ENCODE data around the genes THAP11 and CENPT.

- PRO-cap: bidirectional peak, plus-strand start at chr16:67538202, minus-strand start at chr16:67537912
These were observed 9.2 kb downstream of the RIPOR1 start for GRCh38 chr16:67537580-67538409.

GRCh38 chr16:67672221-67673007, 5.8 kb downstream of the C16orf86 start:
- PRO-cap: no peak

DNA sequence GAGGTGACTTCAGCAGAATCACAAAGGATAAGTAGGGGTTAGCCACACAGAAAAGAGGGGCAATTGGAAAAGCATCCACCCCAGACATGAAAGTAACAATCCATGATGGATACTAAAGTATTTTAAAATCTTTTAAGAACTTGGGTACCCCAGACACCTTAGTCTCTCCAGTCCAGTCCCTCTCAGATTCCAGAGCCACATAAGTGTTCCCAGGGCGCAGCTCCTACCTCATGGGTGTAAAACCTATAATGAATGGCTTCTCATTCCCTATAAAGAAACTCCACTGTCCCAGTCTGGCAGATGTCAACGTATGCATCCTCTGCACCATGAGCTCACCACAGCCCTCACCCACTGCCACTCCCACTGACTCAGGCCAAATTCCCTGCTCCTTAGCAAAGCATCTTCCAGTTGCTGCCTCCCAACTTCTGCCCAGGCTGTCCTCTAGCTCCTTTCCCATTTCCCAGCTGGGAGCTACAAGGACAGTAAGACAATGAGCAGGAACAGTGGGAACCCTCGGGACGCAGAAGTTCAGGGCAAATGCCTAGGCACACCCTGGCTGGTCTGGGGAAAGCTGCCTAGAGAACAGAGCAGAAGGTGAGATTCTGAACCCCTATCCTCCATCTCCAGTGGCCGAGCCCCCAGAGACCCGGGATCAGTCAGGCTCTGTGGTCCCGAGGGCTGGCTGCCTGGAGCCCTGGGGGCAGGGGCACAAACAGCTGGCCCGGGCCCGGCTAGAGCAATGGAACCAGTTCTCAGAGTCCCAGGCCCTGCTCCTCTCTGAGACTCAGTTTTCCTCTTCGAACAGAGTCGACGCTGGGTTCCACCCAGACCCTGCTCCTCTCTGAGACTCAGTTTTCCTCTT, 9.1 kb upstream of the THAP11 start:
- PRO-cap: no peak

DNA sequence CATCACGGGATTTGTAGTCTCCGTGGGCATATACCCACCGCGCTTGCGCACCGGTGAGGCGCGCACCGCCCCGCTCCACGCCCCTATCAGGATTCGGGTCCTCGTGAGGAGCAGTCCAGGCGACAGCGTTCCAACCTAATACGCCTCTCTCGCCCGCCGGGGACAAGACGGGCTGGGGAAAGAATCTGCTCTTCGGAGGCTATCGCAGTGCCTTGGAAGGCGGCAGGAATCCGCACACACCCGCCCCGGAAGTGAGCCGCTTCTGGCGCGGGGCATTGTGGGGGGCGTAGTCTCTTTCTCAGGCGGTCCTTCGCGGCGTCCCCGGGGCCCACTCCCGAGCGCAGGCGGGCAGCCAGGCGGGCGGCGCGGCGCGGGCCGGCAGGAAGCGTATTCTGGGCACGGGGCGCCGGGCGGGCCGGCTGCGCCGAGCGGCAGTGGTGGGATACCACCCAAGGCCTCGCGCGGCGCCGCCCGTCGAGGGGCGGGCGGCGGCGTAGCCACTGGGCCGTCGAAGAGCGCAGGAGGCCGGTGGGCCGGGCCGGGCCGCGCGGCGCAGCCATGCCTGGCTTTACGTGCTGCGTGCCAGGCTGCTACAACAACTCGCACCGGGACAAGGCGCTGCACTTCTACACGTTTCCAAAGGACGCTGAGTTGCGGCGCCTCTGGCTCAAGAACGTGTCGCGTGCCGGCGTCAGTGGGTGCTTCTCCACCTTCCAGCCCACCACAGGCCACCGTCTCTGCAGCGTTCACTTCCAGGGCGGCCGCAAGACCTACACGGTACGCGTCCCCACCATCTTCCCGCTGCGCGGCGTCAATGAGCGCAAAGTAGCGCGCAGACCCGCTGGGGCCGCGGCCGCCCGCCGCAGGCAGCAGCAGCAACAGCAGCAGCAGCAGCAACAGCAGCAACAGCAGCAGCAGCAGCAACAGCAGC, at the start of gene THAP11:
THAP11 (plus strand) TSS at position 324 of the 931 bp plus-strand sequence.
- PRO-cap: bidirectional peak, plus-strand start at position 86 of the sequence, minus-strand start outside the sequence; bidirectional peak, plus-strand start at position 337 of the sequence, minus-strand start at position 253 of the sequence; unidirectional peak, minus-strand start at position 597 of the sequence; bidirectional peak, plus-strand start outside the sequence, minus-strand start at position 816 of the sequence

DNA sequence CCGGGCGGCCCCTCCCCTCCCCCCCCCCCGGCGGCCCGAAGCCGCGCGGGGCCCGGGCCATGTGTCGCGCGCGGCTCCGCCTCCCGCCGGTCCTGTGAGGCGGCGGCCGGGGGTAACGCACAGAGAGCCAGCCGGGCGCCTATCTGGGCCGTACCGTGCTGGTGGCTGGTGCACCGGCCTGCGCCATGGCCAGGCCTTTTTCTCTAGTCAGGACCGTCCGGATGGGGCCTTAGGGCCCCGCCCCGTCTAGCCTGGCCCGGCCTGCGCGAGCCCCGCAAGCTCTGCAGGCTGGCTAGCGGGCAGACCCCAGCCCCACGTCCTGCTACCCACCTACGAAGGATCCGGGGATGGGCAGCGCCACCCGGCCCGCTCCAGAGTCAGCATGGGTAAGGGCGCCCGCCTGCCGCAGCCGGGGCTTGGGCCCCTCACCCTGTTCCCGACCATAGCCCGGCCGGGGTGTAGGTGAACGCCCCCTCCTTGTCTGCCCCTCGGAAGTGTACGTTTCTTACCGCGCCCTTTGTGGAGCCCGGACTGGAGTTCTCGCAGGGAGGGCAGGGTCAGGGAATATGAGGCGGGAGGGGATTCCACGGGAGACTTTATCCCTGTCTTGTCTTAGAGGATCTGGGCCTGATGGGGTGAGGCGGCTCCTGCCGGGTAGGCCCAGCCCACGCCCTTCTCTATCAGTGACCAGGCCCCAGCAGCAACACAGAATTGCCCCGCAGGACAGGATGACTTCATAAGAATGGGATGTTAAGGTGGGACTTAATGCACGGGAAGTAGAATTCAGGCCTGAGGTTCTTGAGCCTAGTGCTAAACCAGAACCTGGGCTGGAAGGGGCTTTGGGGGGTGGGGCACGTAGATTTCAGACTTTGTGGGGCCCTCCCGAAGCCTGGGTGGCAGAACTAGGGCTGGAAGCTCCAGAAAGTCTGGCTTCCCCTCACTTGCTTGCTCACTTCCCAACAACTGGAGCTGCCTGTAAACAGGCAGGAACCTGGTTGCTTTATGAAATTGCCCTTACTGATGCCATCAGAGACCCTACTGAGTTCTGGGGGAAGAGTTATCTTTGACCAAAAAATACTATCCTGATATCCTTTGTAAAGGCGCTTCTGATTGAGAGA, at the start of gene CENPT:
CENPT (minus strand) TSS at position 623 of the 1,118 bp plus-strand sequence.
- PRO-cap: bidirectional peak, plus-strand start at position 122 of the sequence, minus-strand start at position 96 of the sequence; bidirectional peak, plus-strand start at position 210 of the sequence, minus-strand start at position 205 of the sequence; bidirectional peak, plus-strand start at position 524 of the sequence, minus-strand start at position 248 of the sequence; bidirectional peak, plus-strand start at position 807 of the sequence, minus-strand start at position 685 of the sequence

- PRO-cap: bidirectional peak, plus-strand start at chr16:67873659, minus-strand start at chr16:67873437; unidirectional peak, minus-strand start at chr16:67873775
These were observed 631 bp downstream of the EDC4 start for GRCh38 chr16:67873485-67873881.

GRCh38 chr16:67883736-67884227, 903 bp upstream of the NRN1L start:
- PRO-cap: no peak

GRCh38 chr16:67926153-67926881, 5.3 kb downstream of the CTRL start:
- PRO-cap: no peak

- PRO-cap: no peak
These were observed 1.7 kb downstream of the CTRL start for GRCh38 chr16:67929998-67930389.

DNA sequence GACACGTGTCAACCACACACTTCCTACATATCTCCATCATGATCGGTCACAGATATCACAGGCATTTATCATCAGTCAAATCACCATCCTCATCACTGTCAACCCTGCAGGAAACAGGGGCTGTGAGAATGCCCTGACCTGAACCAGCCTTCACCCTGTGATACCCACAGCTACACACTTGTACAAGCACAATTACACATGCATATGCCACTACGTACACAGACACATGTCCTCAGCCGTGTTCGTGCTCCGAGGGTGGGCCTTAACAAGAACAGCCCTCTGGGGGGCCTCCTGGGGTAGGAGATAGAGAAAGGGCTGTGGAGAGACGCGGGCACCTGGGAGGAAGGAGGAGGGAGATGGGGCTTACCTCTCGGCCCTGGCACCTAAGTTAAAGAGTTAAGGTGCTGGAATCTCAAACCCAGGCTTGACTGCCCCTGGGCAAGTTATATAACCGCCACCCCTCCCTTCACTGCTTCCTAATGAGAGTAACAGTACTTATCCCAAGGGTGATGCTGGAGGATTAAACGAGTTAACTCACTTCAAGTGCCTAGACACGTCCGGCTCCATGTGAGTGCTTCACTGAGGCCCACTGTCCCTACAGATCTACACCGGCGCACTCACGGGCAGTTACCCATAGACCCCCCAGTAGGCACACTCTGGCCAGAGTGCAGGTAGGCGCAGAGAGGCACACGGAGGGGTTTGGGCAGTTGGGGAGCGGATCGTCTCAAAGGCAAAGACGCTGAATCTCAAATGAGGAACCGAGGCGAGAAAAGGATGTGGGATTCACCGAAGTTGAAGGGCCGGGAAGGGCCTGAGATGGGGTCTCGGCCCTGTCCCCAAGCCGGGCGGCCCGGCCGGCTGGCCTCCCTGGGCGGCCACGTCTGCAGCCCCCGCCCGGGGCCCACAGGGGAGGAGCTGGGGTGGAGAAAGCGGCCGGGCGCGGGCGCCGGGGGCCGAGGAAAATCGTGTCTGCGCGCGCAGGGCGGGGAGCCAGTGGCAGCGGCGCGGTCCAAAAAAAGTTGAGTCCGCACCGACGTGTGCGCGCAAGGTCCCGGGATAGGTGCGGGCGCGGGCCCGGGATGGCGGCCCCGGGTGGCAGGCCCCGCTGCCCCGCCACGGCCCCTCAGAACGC, 772 bp downstream of the SLC12A4 start:
- PRO-cap: bidirectional peak, plus-strand start at position 966 of the sequence, minus-strand start at position 860 of the sequence

- PRO-cap: no peak
These were observed 3.4 kb downstream of the DPEP2 start for GRCh38 chr16:67995888-67996197.

GRCh38 chr16:68021180-68021812, 1.7 kb downstream of the DDX28 start:
- PRO-cap: no peak

GRCh38 chr16:68023792-68024084, 654 bp downstream of the DUS2 start:
- PRO-cap: unidirectional peak, minus-strand start at chr16:68023911

GRCh38 chr16:68031877-68032538, 8.9 kb downstream of the DUS2 start:
- PRO-cap: no peak

DNA sequence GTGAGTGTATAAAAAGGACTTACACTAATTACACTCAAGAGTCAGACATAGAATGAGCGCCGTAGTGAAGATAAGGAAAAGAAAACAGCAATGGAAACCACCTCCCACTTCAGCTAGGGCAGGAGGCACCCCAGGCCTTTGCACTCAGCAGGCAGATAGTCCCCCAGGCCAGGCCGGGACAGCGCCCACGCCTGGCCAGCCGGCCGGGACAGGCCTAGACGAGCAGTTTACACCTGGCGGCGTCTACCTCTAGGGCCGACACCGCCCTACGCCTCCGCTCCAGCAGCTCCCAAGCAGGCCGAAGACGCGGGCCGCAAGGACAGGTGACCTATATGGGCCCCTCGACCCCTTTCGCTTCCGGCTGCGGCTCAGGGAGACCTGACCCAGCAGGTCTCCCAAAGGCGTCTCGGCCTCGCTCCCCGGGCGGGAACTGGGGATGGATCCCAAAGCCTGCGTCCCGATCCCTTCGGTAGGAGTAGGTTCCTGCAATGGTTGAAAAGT, 943 bp downstream of the ESRP2 start:
- PRO-cap: no peak

DNA sequence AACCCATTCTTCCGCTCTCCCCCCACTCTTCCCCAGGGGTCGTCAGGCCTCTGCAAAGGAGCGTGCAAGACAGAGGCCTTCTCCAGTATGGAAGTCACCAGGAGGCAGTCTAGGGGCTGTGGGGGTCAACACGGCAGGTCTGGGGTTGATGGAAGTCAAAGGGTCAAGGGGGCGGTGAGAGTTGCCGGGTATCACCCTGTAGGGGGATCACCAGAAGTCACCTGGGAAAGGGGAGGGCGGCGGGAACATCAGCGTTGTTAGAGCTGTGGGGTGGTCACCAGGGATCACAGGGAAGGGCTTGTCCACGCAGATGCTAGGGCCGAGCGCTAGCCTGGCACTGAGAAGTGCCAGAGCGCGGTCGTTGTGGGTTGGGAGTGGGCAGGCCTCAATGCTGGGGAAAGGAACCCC, 500 bp upstream of the ESRP2 start:
- PRO-cap: unidirectional peak, plus-strand start at position 350 of the sequence

DNA sequence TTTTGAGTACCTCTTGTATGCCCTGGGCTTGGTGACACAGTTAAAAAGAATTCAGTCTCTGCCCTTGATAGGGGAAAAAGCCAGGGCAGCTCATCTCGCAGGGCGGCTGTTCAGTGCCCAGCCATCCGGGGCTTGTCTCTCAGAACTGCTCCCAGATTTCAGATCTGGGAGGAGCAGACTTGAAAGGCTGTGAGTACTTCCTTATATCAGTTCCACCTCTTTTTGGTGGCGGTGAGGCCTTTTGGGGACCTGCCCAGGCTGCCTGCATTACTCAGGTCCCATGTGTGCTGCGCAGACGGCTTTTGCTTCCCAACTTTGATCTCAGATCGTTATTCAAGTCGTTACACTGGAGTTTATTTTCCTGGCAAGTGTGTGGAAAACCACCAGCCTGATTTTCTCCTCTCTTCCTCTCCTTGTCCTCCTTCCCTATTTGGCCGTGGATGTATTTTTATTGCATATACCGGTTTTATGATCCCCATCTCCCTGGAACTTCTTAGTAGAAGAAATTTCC, 1.1 kb downstream of the SLC7A6 start:
- PRO-cap: bidirectional peak, plus-strand start at position 267 of the sequence, minus-strand start at position 147 of the sequence

DNA sequence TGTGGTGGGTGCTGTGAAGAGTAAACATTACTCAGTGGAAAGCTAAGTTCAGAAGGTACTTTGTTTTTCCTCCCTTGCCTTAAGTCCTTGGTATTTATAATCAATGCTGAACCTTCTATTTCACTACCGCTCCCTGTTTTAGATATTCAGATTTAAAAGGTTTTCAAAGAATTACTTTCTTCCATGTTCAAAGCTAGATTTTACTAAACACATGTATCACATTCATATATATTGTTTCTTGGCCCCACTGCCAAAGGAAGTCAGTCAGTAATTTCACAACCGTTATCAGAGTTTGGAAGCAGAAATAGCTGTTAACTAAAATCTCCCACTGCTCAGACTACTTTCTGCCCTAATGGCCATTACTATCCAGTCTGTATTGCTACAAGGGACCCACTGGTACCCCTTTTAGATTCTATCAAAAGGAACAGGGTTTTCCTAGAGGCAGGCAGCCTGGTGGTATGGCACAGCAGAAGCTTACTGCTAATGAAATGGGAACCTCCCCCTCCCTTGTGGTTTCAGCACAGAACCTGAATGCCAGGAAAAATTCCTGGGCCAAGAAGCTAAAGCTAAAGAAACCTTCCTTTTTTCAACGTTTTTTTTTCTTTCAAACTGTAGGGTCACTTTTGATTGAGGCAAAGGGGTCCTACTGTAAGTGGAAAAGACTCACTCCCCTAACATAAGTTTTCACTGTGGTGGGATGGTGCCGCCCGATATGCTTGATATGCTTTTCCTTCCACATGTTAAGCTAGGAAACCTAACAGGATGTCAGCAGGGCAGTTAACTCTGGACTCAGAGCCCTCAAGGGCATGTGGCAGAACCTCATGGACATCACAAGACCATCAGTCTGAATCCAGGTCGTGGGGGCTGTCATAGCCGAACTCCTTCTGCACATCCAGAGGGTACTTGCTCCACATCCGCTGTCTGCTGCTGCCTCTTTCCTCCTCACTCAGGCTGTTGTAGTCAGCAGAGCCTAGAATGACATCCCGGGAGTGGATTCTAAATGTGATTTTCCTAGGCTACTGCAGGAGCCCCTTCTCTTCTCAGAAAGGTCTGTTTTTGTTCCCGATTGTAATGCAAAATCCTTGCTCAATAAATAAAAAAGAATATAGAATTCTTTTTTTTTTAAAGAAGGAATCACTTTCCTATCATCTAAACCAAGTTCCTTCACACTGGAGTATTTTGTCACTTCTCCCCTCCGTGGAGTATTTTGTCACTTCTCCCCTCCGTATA, 9.9 kb downstream of the SLC7A6OS start:
- PRO-cap: no peak

- PRO-cap: bidirectional peak, plus-strand start at chr16:68311330, minus-strand start at chr16:68311321
These were observed 435 bp downstream of the PRMT7 start for GRCh38 chr16:68311213-68311695.

GRCh38 chr16:68356380-68356887, 45.6 kb downstream of the PRMT7 start:
- PRO-cap: no peak